Fibroblast of the aortic adventitia (primary cell): ENCODE data around the gene ZNF146.

DNA sequence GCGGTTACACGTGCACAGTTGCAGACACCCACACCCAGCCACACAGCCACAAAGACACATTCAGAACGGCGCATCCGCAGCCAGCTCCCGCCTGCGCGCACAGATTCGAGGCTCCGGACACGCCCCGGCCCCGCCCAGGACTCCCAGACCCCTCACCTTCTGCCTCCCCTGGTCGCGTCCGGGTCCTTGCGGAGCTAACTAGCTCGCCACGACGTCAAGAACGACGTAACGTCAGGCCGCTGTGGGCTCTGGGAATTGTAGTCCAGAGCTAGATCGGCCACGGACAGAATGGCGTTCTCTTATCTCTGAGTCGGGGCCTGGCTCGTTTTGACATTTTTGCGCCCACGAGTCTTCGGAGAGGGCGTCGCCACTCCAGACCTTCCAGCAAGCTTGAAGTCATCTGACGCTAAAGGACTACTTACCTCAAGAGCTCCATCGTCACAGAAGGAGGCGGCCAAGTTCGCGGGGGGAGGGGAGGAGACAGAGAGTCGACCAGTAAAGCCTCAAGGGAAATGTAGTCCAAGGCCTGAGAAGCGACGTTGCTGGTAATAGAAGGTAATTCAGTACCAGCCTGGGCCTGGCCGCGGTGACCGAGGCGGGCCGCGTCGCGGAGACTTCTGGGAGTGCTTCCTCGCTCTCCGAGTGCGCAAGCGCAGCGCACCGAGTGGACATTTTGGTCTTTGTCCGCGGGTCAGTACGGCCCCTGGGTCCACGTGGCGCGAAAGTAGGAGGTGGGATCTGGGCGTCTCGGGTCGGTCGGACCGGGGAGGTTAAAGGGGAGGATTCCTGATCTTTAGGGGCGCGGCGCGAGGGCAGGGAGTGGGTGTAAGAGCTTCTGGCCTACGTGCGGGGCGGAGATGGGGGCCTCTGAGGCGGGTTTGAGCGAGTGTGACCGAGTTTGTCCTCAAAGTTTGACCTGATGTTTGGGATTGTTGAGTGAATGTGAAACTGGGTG is at the start of gene ZNF146:
Gene ZNF146 (plus strand): TSS at position 641 of the 955 bp plus-strand sequence.
- CAGE, long polyA plus RNA, result no peak

GRCh38 chr19:36215924-36216597 is 1.2 kb downstream of the ZNF146 start:
- CAGE, long polyA plus RNA, result no peak

GRCh38 chr19:36245080-36245777 is 30.3 kb downstream of the ZNF146 start:
- CAGE, long polyA plus RNA, result no peak

GRCh38 chr19:36331611-36332730 is 47.0 kb downstream of the ZFP14 start:
- CAGE, long polyA plus RNA, result no peak

- CAGE, long polyA plus RNA, result no peak
Observed at GRCh38 chr19:36791604-36792246, 19.1 kb upstream of the ZNF850 start.

DNA sequence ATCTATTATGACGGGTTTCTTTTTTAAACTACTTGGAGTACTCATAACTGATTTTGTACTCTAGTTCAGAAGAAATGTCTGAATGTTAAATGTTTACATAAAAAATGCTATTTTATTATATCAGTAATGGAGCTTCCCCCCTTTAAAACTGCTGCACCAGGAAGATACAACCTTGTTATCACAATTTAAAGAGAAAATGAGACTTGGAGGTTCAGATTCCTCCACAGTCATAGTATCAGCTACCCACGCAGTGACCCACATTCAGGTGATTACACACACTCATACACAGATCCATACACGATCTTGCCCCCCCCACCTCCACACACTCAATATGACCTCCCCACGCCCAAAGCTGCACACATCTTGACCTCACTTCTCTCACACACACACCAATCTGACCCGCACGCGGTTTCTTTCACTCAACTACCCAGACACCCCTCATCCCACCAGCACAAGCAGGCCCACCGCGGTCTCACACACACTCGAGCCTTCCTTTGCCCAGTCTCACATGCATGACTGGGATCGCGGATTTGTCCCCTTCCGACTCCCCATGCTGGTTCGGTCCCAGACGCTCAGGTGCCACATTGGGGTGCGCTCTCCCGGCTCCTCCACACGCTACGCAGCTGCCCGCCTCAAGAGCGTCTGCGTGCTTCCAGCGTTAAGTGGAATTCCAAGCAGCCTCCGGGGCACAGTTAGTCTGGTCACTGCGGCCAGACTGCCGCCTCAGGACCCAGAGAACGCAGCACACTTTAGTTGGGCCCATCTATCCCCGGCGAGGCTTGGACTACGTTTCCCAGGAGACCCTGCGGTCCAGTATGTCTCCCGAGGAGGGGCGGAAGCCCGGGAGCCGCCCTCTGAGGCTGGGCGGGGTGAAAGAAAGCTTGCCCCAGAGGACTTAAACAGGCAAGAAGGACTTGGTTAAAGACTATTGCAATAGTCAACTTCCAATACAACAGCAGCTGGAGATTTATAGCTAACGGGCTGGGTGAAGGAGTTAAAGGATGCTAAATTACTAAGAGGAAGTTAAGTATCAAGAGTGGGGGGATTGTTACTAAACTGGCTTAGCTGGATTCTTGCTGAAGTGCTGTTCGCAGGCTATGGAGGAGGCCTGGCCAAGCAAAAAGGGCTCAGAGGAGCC is 813 bp upstream of the ZNF345 start:
- CAGE, long polyA plus RNA, result no peak

GRCh38 chr19:37007492-37008033 is 70.7 kb upstream of the ZNF420 start:
- CAGE, long polyA plus RNA, result no peak

- CAGE, long polyA plus RNA, result no peak
Observed at GRCh38 chr19:37484483-37485153, 15.5 kb downstream of the ZNF570 start.

DNA sequence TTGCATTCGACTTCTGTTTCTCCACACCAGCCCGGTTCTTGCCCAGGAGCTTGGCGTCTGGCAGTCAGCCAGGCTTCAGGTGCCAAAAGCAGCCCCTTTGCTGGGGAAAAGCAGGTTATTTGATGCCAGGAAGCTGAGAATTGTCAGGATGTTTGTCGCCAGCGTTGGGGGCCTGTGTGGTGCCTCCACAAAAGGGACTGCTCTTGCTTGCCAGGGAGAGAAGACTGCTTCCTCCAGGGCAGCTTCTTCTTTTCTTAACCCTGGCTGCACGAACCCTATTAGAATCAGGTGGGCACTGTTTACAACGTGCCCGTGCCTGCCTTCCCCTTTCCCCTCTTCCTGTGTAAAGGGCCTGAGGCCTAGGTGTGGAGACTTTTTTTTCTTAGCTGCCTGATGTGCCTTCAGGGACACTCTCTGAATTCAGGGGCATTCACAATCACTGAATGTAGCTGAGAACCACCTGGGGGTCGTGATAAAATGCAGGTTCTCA is 79.4 kb downstream of the SIPA1L3 start:
- CAGE, long polyA plus RNA, result no peak

- CAGE, long polyA plus RNA, result no peak
Observed at GRCh38 chr19:38023142-38023966, 116.3 kb downstream of the SIPA1L3 start.

DNA sequence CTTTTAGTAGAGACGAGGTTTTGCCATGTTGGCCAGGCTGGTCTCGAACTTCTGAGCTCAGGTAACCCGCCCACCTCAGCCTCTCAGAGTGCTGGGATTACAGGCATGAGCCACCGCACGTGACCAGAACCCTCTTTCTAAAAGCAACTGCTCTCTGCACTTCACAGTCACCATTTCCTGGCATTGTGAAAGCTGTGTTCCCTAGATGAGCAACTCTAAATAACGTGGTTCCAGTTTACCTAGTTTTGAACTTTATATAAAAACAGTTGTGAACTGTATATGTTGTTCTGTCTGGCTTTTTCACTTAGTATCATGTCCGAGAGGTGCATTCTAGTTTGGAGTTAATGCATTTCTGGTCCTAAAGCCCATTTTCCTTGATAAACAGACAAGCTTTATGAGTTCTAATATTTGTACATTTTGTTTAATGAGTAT is 153.0 kb downstream of the SIPA1L3 start:
- CAGE, long polyA plus RNA, result no peak

DNA sequence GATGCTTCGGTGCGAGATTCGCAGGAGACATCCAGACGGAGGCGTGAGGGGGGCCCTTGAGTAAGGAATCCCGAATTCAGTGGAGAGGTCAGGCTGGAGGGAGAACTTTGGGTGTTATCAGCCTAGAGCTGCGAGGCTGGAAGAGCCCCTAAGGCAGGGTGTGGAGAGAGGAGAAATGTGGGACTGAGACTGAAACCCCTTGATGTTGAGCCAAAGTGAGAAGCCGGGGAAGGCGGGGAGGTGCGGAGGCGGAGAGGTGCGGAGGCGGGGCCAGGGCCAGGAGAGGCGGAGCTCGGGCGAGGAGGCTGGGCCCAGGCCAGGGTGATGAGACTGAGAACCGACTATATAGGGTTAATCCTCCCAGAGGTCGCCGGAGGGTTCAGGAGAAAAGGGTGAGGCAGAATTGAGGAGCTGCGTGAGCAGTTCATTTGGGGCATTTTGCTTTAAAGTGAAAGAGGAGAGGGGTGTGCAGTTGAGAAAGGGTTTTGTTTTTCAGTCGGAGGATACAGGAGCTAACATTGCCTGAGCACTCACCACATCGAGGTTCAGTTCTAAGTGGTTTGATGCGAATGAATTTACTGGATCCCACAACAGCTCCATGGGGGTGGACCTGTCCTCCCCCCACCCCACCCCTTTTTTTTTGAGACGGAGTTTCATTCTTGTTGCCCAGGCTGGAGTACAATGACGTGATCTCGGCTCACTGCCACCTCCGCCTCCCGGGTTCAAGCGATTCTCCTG is 40.3 kb downstream of the DPF1 start:
- CAGE, long polyA plus RNA, result no peak

GRCh38 chr19:38222300-38222937 is 1.6 kb downstream of the DPF1 start:
- CAGE, long polyA plus RNA, result no peak

- CAGE, long polyA plus RNA, result no peak
Observed at GRCh38 chr19:38251218-38252280, 4.6 kb downstream of the PPP1R14A start.

- CAGE, long polyA plus RNA, result no peak
Observed at GRCh38 chr19:38290407-38291354, 13.4 kb upstream of the C19orf33 start.

DNA sequence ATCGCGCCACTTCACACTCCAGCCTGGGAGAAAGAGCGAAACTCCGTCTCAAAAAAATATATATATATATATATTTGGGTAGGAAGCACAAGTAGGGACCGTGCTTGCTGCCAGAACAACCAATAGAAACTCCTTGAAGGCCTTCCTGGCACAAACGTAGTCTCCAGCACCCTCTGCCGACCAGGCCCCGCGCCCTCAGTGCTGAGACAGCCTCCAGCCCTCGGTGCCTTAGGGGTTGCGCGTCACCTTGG is 218 bp upstream of the CATSPERG start:
- CAGE, long polyA plus RNA, result no peak

DNA sequence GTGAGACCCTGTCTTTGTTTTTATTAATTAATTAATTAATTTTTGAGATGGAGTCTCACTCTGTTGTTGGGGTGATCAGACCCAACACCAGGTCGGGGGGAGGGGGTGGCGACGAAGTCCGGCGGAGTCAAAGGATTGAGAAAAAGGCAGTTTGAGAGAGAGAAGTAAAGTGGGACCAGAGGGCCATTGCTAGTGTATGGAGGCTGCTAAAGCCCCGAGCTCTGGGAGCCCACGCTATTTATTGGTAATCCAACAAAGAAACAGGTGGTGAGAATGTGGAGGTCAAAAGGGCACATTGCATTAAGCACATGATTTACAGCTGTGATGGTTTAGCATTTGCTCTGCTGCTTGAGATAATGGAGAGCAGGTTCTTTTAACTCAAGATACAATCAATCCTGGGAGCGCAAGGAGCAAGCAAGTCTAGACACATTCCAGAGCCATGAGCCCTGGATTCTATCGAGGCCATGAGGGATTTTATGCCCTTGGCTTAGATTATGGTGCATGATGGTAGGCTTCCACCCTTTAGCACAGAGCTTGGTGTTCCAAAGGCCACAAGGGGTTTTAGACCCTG is 3.3 kb downstream of the CATSPERG start:
- CAGE, long polyA plus RNA, result no peak

- CAGE, long polyA plus RNA, result no peak
Observed at GRCh38 chr19:38452809-38453179, 19.3 kb downstream of the RYR1 start.

DNA sequence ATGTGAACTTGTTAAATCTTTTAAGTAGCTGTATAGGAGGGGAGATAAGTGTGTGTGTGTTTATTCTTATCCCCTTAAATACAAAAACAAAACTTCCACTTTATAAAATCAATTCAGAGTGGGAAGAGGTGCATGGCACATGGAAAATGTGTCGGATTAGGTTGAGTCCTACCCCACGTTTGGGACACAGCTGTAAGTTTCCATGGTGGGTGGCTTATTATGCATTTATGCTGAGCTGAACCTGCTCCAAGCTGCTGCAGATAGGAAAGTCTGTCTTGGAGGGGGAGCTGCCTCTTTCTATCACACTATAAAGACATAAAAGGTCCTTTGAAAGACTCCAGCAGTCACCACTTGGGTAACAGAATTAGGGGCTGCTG is 15.1 kb downstream of the ACTN4 start:
- CAGE, long polyA plus RNA, result no peak

GRCh38 chr19:38682006-38682805 is 34.8 kb downstream of the ACTN4 start:
- CAGE, long polyA plus RNA, result no peak